Non-pigmented ciliary epithelial cell (primary cell): ENCODE measurements around the gene BRI3.

GRCh38 chr7:98116959-98117500 is 10.4 kb downstream of the LMTK2 start:
- RRBS: no CpG with 5 or more reads among the region's 7 CpGs

DNA sequence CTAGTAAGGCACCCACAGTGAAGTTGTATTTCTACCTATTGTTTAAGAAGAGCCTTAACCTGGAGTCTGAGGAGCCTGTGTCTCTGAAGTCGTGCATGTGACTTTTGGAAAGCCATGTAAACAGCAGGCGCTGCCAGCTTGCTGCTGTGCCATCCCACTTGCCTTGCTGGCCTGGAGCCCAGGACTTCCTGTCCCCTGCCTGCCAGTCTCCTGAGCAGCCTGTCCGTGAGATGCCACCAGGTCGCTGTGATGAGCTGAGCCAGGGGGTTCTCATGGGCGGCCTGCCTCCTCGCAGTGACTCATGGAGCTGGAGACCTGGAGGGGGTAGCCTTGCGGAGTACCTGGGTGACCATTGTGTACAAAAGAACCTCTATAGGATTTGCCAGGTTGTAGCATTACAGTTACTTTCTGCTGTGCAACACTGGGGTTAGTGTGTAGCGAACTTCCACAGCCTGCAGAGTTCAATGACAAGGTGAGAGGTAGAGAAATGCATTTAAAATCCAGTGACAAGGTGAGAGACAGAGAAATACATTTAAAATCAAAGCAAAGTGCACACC is 36.8 kb upstream of the BHLHA15 start:
- RRBS: no CpG with 5 or more reads among the region's 8 CpGs

GRCh38 chr7:98211698-98212353 is 587 bp downstream of the BHLHA15 start:
- RRBS: no CpG with 5 or more reads among the region's 28 CpGs

GRCh38 chr7:98281100-98282050 is at the start of gene BRI3:
BRI3 (plus strand) TSS chr7:98281686.
- RRBS: 2% methylated on average over 46 of the region's 118 CpGs

DNA sequence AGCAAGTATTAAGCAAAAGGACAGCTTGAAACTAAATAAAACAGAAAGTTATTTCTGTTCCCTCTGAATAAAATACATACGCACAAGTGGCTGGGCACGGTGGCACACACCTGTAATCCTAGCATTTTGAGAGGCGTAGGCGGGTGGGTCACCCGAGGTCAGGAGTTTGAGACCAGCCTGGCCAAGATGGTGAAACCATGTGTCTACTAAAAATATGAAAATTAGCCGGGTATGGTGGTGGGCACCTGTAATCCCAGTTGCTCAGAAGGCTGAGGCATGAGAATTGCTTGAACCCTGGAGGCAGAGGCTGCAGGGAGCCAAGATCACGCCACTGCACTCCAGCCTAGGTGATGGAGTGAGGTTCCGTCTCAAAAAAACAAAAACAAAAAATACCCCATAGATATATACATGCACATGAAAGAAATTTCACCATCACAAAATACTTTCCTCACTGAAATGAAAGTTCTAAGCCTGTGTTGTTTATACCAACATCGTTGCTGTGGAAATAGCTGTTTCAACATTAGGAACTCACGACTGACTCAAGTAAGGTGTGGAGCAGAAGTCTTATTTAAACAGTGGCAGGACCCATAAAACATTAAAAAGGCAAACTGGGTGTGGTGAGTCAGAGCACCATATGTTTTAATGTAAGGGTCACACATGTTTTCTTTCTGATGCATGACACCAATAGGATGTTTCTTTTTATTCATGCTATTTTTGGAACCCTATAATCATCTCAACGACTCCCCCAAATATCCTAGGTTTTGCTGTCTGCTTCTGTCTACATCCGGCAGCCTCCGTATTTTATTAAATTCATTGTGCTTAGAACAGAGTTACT is 48.4 kb downstream of the BAIAP2L1 start:
- RRBS: no CpG with 5 or more reads among the region's 13 CpGs

DNA sequence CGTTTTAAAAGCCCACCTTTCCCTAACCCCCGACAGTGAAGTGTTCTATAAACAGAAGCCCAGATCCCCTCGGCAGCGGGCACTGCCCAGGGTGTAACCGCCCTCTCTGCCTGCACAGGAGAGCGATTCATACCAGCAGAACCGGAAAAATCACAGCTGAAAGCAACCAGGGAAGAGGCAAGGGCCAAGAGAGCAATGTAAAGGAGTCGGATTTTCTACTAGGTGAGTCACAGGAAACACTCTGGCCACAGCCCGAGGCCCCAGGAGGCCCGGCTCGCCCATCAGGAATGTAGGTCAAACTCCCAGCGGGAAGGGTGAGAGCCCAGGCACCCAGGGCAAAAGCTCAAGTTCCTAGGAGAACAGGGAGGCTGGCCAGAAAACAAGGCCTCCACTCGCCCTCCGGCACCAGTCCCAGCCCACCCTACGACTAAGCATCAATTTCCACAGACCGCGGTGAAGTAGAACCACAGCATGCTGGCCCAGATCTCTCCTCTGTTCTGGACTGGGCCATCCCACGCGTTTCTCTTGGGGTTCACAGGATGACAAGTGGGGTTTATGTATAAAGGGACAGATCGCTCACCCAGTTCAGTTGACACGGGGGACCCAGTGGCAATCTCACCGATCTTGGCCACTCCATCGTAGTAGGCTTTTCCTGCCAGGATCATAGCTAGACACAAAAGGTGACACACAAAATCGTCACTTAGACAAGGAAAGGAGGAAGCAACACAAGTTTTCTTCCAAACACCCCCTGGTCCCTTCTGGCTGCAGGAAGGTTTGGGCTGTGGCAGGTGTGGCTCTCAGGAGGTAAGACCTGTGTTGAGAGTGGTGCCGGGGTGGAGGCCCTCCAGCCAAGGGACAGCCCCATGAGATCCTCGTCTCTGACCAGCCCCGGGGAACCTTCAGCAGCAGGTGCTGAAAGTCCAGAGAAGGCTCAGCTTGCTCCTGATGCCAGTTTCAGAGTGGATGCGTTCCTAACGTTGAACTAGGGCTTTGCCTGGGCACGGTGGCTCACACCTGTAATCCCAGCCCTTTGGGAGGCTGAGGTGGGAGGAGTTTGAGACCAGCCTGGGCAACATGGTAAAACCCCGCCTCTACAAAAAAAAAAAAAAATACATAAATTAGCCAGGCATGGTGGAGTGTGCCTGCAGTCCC is 46.1 kb downstream of the BAIAP2L1 start:
- RRBS: 94% methylated on average over 3 of the region's 31 CpGs

GRCh38 chr7:98399693-98400197 is 1.1 kb downstream of the BAIAP2L1 start:
- RRBS: 10% methylated on average over 4 of the region's 16 CpGs

DNA sequence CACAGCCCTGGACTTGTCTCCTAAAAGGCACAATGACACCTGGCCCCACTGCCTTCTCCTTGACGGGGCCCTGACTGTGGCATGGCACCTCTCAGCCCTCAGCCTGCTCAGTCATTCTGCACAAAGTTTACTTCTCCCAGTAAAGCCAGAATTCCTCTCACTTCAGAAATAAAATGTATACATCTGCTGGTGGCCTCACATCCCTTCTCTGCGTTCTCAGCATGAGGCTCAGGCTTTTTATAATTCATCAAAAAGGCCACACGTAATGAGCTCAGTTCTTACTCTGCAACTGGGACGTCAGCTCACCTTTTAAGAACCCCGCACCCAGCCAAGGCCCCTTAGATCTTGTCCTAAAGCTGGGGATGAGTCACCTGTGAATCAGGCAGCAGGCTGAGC is 47.4 kb downstream of the TMEM130 start:
- RRBS: no CpG with 5 or more reads among the region's 5 CpGs

DNA sequence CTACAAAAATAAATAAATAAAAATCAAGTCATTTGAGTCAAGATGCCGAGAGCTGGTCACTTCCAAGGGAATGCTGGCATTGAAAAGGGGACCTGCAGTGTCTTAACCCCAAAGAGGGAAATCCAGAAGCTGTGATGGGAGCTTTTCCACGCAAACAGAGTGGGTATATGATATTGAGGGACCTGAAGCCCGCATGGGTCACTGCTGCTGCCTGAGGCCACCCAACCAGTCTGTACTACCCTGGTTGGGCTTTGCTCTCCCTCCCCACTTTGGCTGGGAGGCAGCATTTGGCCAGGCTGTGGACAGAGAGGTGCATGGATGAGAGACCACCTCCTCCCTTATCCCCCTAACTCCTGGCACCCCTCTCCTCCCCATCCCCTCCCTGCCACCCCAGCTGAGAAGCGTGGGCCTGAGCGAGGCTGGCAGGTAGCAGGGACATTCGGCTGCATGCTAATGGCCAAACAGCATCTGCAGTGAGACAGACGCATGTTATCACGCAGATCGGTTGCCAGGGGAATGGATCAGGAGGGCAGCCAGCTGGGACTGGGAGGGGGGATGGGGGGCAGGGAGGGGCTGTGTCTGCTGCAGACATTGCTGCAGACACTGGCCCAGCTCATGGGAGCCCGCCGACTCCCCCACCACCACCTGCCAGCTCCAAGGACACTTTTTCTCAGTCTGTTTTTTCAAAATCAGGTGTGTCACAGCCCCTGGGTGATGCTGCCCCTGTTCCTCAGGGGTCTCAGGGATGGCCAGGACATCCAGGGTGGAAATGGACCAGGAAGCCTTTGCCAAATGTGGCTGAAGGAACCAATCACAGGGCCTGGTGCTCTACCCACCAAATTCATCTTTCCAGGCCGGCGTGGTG is 2.5 kb downstream of the TMEM130 start:
- RRBS: no CpG with 5 or more reads among the region's 13 CpGs

GRCh38 chr7:98949269-98950131 is 71.2 kb downstream of the TRRAP start:
- RRBS: no CpG with 5 or more reads among the region's 25 CpGs

DNA sequence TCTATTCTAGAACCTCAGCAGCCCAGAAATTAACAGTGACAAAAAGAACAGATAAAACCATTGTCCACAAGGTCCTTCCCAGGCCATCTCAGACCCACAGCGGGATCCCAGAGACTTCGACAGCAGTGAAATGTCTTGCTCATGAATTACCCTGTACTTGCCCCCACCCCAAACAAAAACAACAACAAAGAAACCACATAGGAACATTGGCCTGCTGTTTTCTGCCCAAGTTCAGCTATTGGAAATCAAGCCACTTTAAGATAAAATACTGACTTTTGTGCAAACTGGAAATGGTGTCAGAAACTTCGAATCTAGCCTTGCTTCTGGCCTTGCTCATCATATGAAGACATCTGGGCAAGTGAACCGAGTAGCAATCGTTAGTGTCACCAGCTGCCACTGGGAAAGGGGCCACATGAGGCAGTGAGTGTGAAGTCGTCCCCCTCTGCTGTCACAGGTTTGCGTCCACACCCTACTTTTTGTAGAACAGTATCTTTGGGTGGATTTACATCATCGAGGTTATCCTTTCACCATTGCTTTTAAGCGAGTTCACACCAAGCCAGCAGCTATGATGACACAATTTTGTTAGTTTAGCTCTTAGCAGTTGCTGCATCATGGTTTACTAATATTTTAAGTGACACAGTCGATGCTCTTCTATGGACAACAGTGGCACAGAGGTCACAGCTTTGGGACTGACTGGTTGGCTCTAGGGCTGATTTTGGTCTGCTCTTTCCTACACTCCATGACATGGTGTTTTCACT is 114.7 kb downstream of the SMURF1 start:
- RRBS: no CpG with 5 or more reads among the region's 10 CpGs

DNA sequence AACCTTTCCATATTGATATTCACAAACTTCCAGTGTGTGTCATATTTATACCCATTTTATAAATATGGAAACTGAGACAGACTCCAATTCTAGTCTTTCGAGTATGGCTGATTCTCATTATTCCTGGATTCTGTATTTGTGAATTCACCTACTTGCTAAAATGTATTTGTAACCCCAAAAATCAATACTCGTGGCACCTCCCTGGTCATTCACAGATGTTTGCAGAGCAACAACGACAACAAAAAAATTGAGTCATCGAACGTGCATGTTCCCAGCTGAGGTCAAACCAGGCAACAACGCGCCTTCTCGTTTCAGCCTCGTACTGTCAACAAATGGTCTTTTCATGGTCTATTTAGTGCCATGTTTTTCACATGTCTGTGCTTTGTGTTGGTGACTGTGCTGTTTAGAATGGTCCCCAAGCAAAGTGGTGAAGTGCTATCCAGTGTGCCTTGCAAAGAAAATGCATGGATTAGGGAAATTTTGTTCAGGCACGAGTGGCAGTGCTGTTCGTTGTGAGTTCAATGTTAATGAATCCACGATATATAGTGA is 51.6 kb downstream of the SMURF1 start:
- RRBS: no CpG with 5 or more reads among the region's 12 CpGs

- RRBS: no CpG with 5 or more reads among the region's 10 CpGs
Measured at GRCh38 chr7:99106308-99107245, 37.3 kb downstream of the SMURF1 start.

DNA sequence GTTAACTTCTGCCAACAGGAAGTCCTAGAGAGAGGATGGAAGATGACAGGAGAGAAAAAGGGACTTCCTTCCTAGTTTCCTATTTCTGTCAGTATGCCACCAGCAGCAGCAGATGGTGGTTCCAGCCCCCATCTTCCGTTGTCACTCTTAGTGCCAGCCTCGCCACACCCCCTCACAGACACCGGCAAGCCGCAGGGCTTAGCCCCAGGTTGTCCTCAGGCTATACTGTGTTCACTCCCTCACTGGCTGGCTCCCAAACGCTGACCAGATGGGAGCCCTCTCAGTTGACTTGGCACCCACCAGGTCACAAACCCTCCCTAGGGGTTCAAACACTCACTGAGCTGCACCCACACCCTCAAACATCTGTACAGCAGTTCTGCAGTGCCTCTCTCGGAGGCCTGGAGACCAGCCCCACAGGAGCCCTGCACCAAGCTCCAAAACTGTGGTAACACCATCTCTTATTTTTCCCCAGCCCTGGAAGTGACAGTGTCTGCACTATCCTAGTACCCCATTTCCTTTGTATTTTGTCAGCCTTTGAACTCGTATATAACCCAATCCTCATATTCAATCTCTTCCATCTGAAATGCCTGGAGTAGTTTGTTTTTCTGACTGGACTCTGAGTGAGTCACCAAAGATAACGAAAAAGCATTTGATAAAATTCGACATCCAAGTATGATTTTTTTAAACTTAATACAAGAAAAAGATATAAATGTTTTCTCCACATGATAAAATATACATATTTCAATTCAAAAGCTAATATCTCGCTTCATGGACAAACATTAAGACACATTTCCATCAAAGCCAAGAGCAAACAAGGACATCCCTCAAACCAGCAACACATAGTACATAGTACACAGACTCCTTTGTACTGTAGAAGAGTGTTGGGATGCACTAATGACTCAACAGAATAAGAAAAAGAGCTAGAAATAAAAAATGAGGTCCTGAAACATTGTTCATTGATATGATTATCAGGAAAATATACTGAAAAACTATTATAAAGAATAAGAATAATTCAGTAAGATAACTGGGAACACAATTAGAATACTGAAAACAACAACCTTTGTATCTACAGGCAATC is 34.5 kb downstream of the SMURF1 start:
- RRBS: no CpG with 5 or more reads among the region's 10 CpGs

- RRBS: no CpG with 5 or more reads among the region's 16 CpGs
Measured at GRCh38 chr7:99357961-99358670, 16.4 kb upstream of the ARPC1B start.

GRCh38 chr7:99381611-99382062 is 7.1 kb downstream of the ARPC1B start:
- RRBS: no CpG with 5 or more reads among the region's 7 CpGs

DNA sequence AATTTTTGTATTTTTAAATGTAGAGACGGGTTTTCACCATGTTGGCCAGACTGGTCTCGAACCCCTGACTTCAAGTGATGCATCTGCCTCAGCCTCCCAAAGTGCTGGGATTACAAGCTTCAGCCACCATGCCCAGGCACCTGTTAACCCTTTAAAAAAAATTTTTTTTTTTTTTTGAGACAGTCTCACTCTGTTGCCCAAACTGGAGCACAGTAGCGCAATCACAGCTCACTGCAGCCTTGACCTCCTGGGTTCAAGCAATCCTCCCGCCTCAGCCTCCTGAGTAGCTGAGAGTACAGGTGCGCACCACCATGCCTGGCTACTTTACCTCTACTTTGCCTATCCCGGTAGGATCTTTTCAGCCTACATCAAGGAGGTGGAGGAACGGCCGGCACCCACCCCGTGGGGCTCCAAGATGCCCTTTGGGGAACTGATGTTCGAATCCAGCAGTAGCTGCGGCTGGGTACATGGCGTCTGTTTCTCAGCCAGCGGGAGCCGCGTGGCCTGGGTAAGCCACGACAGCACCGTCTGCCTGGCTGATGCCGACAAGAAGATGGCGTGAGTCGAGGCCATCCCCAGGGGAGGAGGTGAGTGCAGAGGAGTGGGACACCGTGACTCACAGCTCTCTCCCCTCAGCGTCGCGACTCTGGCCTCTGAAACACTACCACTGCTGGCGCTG is 16.2 kb downstream of the ARPC1B start:
- RRBS: no CpG with 5 or more reads among the region's 25 CpGs

- RRBS: no CpG with 5 or more reads among the region's 23 CpGs
Measured at GRCh38 chr7:99395728-99396783, 12.3 kb downstream of the PDAP1 start.

- RRBS: no CpG with 5 or more reads among the region's 8 CpGs
Measured at GRCh38 chr7:99398837-99399743, 9.3 kb downstream of the PDAP1 start.

DNA sequence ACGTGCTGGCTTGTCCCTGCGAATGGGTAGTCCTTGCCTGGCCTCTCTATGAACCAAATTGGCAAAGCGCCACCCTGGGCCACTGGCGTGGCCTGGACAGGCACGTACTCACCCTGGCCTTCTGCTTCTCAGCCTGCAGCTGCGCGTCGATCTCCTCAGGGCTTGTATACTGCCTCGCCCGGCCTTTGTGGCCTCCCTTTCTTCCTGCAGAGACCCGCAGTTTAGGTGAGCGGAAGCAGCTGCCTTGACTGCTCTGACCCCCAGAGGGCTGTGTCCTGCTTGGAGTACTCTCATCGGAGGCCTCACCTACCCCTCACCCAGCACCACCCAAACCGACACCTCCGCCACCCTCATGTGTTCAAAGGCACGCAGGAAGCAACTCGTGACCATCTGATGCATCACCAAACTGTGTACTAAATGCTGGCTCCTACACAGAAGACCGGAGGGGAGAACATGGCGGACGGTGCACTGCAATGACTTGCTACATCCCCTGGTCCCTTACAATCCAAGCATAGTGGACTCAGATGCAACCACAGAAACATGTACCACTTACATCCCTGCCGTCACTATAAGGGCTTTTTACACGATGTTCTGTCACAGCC is 3.5 kb downstream of the PDAP1 start:
- RRBS: no CpG with 5 or more reads among the region's 22 CpGs